ENCODE data around the gene PSEN1.

- PRO-cap = no peak
- RAMPAGE, long total RNA, 2 experiments = no peak in any of the 2 experiments
These were observed 196.0 kb downstream of the PCNX1 start for GRCh38 chr14:71103340-71103631.

GRCh38 chr14:71439683-71440019 lies 119.4 kb downstream of the SIPA1L1 start:
- PRO-cap = no peak
- RAMPAGE, long total RNA, 2 experiments = no peak in any of the 2 experiments

GRCh38 chr14:71585949-71586571 lies 265.8 kb downstream of the SIPA1L1 start:
- PRO-cap = no peak
- RAMPAGE, long total RNA, 2 experiments = no peak in any of the 2 experiments

GRCh38 chr14:71711574-71712270 lies 220.5 kb upstream of the RGS6 start:
- PRO-cap = no peak
- RAMPAGE, long total RNA, 2 experiments = no peak in any of the 2 experiments

- PRO-cap = no peak
- RAMPAGE, long total RNA, 2 experiments = no peak in any of the 2 experiments
These were observed 83.9 kb upstream of the RGS6 start for GRCh38 chr14:71848233-71848773.

GRCh38 chr14:72790986-72791748 lies 102.7 kb downstream of the DPF3 start:
- PRO-cap = no peak
- RAMPAGE, long total RNA, 2 experiments = no peak in any of the 2 experiments

GRCh38 chr14:72804372-72804798 lies 89.5 kb downstream of the DPF3 start:
- PRO-cap = no peak
- RAMPAGE, long total RNA, 2 experiments = no peak in any of the 2 experiments

- PRO-cap = no peak
- RAMPAGE, long total RNA, 2 experiments = no peak in any of the 2 experiments
These were observed 1.0 kb downstream of the RBM25 start for GRCh38 chr14:73059407-73059685.

DNA sequence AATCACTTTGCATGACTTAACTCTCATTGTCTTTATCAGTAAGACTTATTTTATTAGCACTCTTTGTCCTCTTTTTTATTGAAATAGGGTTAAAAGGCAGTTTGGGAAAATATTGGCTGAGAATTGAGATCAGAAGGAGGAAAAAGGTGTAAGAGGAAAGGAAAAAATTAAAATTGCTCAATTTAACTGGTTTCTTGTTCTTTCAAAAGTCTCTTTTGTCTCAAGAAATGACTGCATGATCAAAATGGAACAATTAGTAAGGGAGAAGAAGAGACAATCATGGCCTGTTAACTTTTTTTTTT lies 25.2 kb downstream of the RBM25 start:
- PRO-cap = no peak
- RAMPAGE, long total RNA, 2 experiments = no peak in any of the 2 experiments

- PRO-cap = bidirectional peak, plus-strand start at chr14:73136451, minus-strand start at chr14:73136376
- RAMPAGE, long total RNA, 2 experiments = start-site peak on the plus strand in 2 of 2 experiments, at chr14:73136442-73136534 at its widest, 57 to 452 reads per replicate
These were observed at the start of gene PSEN1 for GRCh38 chr14:73136057-73136607. TSS of gene PSEN1 (plus strand) at chr14:73136507.

- PRO-cap = no peak
- RAMPAGE, long total RNA, 2 experiments = no peak in any of the 2 experiments
These were observed 9.0 kb upstream of the PAPLN start for GRCh38 chr14:73228124-73228877.

DNA sequence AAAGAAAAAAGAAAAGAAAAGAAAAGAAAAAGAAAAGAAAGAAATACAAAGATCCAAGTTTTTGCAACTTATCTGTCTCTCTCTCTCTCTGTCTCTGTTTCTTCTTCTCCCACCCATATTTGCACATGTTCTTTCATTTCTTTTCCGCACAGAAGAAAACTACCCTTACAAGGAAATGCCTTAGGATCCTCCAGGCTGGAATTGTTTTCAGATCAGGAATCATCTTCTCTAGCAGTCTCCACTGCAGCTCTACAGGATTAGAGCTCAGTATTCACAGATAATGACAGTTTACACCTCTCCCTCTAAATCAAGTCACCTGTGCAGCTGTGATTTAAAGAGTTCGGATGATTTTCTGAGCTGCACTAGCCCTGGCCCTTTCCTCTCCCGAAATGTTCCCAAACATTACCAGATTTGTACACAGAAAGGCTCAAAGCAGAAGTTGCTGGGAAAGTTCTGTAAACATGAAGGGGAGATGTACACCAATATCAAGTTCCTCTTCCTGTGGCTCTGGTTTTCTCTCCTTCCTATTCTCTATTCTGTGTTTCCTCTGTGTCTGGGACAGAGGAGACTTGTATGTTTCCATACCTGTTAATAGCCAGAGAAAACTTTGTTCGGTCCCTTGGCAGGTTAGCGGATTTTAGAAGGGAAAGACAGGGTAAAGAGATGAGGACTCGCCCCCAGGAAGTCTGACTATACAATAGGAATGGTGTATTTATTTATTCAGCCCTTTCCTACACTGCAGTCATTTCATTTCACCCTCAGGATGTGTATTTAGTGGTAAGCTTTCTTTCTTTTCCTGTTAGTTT lies 7.4 kb upstream of the NUMB start:
- PRO-cap = unidirectional peak, minus-strand start at position 390 of the sequence
- RAMPAGE, long total RNA, 2 experiments = no peak in any of the 2 experiments

DNA sequence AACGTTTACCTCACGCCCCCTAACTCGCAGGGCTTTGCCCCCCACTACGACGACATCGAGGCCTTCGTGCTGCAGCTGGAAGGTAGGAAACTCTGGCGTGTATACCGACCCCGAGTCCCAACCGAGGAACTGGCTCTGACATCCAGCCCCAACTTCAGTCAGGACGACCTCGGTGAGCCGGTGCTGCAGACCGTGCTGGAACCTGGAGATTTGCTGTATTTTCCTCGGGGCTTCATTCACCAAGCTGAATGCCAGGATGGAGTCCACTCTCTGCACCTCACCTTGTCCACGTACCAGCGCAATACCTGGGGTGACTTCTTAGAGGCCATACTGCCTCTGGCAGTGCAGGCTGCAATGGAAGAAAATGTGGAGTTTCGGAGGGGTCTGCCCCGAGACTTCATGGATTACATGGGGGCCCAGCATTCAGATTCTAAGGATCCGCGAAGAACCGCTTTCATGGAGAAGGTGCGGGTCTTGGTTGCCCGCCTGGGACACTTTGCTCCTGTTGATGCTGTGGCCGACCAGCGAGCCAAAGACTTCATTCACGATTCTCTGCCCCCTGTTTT lies 1.3 kb downstream of the RIOX1 start:
- PRO-cap = no peak
- RAMPAGE, long total RNA, 2 experiments = no peak in any of the 2 experiments

DNA sequence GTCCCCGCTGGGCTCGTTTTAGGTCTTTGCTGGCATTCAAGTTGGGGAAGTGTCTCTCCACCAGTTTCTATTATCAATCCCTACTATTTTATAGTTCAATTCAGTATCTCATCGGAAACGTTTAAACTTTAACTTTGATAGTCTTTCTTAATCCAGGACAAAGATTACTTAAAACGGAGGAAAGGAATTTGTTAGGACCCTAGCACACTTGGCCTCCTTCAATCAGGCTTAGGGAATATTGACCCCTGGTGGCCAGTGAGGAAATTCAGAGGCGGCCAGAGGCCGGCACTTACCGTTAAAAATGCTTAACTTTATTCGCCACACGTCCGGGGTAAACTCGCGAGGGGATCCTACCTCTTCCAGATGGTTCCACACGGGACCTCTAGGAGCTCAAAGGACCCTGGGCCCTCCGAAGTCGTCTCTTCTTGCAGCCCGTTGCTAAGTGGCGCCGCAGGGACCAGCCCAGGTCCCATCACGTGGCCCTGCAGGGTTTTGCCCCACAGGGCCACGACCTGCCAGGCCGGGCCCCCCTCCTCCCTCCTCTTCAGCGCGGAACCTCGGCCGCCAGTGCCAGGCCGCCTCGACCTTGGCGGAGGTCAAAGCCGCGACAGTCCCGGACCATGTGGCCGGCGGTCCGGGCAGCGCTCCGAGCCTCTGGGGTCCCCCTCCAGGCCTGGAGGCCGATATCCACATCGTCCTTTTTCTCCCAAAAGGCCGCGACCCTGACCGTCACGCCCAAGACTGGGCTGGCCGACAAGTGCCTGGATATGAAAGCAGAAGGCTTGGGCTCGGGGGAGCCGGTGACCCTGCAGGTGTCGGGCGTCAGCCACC lies 11.2 kb upstream of the DNAL1 start:
- PRO-cap = no peak
- RAMPAGE, long total RNA, 2 experiments = no peak in any of the 2 experiments

DNA sequence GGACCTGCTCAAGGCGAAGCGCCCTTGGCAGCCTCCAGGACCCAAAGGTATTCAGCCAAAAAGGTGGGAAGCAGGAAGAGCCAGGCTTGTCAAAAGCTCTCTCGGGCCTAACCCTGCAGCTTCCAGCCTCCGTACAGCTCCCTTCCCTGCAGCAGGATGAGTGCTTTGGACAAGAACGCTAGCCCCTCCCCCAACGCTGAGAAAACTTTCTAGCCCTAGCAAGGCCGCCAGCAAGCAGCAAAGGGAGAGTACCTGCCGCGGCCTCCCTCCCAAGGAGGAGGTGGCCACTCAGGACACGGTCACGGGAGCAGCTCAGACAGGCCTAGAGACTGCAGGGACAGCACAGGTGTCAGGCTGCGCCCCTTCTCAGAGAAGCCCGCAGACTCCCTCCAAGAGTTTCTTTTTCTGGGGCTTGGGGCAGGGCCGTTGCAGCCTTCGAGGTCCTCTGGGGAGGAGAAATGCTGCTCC lies 3.8 kb upstream of the PNMA1 start:
- PRO-cap = no peak
- RAMPAGE, long total RNA, 2 experiments = no peak in any of the 2 experiments

DNA sequence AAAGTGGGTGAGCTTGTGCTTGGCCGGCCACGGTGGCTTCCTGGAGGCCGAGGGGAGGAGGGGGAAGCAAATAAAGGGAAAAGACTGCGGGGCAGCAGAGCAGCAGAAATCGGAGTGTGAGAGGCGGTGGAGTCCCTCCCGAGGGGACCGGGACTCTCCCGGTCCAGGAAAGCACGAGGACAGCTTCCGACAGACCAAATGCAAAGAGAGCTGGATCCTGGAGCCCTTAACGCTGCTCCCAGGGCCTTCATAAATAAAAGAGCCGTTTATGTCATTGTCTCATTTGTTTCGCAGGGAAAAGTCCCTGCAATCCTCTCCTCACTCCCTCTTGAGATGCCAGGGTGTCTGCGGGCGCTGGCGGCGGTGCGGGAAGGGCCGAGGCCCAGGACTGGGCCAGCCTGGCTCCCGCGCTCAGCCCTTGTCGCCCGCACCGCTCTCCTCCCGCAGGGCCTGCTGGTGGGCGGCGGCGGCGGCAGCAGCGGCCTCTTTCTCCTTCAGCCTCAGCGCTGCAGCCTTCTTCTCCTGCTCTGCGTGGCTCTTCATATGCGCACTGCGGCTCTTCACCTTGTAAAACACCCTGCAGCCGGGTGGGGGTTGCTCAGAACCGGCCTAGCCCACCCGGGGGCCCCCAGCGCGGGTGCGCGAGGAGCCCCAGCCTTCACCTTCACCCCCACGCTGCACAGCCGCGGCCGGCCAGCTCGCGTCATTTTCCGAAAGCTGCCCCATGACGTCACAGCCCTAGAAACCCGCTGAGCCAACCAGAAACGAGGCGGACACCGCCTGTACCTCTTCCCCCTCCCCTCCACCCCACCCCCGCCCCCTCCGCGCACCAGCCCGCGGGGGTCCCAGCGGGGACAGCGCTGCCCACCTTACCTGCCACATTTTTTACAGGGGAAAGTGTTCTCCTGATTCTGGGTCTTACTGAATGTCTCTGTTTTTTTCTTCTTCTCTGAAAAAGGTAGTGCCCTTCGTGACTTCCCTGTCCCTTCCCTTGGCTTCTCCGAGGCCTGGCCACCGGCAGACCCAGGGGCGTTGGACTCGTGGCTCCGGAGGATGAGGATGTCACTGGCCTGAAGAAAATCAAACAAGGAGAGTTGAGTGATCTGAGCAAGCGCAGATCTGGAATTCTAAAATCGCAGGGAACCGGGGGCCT lies 4.6 kb upstream of the PNMA1 start:
- PRO-cap = no peak
- RAMPAGE, long total RNA, 2 experiments = no peak in any of the 2 experiments

DNA sequence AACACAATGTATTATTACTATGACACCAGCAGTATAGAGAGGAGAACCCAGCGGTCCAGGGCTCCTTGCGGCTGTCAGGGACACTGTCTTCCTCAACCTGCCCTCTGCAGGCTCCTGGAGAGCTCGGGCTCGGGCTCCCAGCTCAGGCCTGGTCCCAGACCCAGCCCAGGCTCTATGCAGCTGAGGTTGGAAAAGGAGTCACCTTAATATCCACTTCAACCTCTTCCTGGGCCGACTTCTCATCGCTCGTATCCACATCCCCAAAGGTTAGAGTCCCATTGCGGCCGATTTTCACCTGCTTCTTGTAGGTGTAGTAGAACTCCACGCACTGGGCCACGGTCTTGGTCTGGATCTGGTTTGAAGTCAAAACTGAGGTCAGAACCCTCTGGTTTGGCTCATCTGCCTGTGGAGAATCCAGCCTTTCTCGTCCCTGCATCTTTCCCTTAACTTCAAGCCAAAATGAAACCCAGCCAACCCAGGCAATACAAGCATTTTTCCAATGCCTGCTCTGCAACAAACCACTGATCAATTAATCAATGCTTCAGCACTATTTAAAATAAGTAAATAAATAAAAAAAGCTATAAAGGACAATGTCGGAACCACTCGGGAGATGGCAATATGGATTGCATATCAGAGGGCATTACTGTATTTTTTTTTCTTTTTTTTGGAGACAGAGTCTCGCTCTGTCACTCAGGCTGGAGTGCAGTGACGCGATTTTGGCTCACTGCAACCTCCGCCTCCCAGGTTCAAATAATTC lies 8.5 kb upstream of the PNMA1 start:
- PRO-cap = no peak
- RAMPAGE, long total RNA, 2 experiments = no peak in any of the 2 experiments

GRCh38 chr14:73725387-73726507 lies 11.6 kb upstream of the PNMA1 start:
- PRO-cap = no peak
- RAMPAGE, long total RNA, 2 experiments = no peak in any of the 2 experiments

- PRO-cap = no peak
- RAMPAGE, long total RNA, 2 experiments = no peak in any of the 2 experiments
These were observed 12.4 kb upstream of the PNMA1 start for GRCh38 chr14:73726508-73727053.

DNA sequence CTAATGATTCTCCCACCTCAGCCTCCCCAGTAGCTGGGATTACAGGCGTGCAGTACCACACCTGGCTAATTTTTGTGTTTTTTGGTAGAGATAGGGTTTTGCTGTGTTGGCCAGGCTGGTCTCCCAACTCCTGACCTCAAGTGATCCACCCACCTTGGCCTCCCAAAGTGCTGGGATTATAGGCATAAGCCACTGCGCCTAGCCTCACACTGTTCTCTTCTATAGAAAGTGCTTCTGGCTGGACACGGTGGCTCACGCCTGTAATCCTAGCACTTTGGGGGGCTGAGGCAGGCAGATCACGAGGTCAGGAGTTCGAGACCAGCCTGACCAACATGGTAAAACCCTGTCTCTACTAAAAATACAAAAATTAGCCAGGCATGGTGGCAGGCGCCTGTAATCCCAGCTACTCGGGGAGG lies 22.2 kb downstream of the MIDEAS start:
- PRO-cap = no peak
- RAMPAGE, long total RNA, 2 experiments = no peak in any of the 2 experiments